Measurements from ENCODE around the genes RFWD3, WDR59 and TMEM231.

- RRBS: no CpG with 5 or more reads among the region's 20 CpGs
Measured at GRCh38 chr16:73053115-73054101, 5.5 kb upstream of the ZFHX3 start.

DNA sequence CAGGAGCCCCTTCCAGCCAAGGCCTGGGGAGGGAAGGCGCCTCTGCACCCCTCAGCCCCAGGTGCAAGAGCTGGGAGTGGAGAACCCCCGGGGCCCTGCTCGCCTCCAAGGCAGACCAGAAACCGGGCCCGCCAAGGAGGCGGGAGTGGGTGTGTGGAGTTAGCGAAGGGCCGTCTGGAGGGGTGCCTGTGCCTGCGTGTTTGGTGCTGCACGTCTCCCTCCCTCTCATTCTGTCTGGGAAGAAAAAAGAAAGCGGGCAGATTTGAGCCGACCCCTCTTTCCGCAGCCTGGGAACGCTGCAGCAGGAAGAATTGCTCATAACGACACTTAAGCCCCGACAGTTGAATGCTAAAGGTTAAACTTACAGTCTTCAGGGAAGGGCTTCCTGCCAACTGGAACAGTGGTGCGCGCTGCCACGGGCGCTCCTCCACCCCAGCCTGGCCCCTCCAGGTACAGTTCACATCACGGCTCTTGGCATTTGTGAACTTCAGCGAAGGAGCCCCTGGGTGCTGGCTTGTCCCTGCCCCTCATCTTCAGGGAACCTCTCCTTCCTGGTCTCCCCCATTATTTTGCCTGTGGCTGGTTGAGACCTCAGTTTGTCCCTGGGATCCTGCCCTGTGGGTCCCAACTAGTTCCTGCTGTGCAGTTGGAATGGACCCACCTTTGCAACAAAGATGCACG lies 19.2 kb upstream of the ZFHX3 start:
- RRBS: no CpG with 5 or more reads among the region's 23 CpGs

DNA sequence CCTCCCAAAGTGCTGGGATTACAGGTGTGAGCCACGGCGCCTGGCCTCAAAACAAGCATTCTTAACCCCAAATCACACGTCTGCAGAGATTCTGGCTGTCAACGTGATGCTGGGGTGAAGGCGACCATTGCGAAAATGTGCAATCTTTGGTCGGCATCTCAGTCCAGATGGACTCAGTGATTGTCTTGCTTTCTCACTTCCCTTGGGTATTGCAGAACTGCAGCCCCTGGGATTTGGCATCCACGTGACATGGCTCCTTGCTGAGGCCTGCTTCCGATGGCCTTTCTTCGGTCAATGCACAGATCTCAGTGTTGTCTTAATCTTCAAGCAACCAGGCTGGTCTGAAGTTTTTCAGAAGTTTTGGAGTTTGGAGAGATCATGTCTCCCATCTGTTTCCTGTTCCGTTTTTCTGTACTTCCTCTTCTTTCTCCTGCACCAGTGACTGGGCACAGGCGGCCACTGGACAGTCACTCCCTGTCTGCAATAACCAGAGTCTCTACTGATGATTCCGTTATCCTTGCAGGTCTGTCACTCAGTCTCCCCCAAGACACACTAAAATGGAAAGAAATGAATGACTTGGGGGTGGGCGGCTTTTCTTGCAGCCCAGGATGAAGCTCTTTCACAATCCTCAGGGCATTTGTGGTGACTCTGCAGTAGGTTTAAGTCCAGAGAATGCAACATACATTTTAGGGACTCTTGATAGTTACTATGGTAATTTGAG lies 106.2 kb upstream of the ZFHX3 start:
- RRBS: no CpG with 5 or more reads among the region's 14 CpGs

DNA sequence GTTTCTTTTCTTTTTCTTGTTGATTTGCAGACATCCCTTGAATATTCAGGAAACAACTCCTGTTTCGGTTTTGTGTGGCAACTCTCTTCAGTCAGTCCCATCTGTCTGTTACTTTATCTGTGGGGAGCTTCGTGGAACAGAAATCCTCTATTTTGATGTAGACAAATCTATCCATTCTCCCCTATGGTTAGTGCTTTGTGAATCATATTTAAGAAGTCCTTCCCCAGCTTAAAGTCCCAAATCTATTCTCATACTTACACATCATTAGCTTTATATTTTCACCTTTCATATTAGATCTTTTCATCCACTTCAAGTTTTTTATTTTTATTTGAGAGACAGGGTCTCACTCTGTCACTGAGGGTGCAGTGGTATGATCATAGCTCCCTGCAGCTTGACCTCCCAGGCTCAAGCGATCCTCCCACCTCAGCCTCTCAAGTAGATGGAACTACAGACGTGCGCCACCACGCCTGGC lies 20.9 kb downstream of the PSMD7 start:
- RRBS: no CpG with 5 or more reads among the region's 6 CpGs

GRCh38 chr16:74325515-74326390 lies 29.1 kb downstream of the PSMD7 start:
- RRBS: no CpG with 5 or more reads among the region's 16 CpGs

GRCh38 chr16:74396344-74396923 lies 20.3 kb downstream of the NPIPB15 start:
- RRBS: no CpG with 5 or more reads among the region's 8 CpGs

- RRBS: no CpG with 5 or more reads among the region's 7 CpGs
Measured at GRCh38 chr16:74607831-74608235, 919 bp upstream of the GLG1 start.

GRCh38 chr16:74637385-74638123 lies 29.1 kb downstream of the RFWD3 start:
- RRBS: no CpG with 5 or more reads among the region's 9 CpGs

- RRBS: 1% methylated on average over 9 of the region's 68 CpGs
Measured at GRCh38 chr16:74666357-74667280, at the start of gene RFWD3. Gene RFWD3 (minus strand): TSS chr16:74666877.

DNA sequence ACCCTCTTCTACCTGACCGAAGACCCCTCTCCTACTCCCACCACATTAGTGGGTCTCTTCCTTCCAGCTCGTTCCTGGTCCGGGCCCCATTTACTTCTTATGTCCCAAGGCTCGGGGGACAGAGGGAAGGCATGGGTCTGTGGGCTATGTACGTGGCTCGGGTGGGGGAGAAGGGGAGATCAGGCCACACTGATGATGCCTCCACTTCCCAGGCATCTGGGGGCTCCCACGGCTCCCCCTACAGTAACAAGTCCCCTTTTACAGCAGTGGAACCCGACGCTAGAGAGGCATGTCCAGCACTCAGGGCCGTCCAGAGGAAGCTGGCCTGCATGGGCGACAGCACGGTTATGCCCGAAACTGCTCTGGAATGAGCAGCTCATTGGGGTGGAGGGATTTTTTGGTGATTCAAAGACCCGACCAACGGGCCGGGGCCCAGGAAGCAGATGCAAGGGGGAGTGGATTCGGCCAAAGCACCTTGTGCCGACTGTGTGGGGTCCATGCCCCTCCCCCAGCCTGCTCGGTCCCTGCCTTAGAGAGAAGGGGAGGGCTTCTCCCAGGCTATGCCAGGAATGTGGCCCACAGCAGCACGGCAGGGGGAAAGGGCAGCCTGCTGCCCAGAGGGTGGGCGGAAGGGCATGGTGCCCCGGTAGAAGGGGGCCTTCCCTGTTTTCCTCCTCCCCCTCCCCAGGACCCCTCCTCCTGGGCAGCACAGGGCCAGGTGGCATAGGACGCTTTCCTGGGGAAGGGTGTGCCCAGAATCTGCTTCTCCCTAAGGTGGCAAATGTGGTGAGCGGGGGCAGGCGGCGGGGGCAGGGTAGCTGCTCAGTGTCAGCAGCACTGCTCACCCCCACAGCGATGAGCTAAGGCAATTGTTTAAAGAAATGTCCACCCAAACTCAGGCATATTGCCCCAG lies 33.6 kb upstream of the MLKL start:
- RRBS: no CpG with 5 or more reads among the region's 27 CpGs

DNA sequence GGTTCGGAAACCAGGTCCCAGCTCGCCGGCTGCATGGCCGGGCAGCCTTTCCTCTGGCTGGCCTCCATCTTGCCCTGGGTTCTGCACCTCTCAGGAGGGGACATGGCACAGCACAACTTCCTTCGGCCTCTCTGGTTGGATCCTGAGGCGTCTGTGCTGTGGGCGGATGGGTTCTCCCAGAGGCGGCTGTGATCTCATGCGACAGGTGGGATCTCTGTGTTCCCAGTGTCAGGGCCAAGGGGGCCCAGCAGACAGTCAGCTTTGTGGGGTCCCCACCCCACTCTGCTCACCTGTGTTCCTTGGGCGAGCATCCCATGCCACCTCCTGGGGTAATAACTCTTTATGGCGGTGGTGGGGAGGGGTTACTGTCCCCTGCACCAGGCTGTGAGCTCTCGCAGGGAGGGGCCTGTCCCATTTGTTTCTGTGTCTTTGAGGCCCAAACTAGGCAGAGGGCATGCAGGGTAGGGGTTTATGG lies 35.8 kb downstream of the FA2H start:
- RRBS: no CpG with 5 or more reads among the region's 12 CpGs

DNA sequence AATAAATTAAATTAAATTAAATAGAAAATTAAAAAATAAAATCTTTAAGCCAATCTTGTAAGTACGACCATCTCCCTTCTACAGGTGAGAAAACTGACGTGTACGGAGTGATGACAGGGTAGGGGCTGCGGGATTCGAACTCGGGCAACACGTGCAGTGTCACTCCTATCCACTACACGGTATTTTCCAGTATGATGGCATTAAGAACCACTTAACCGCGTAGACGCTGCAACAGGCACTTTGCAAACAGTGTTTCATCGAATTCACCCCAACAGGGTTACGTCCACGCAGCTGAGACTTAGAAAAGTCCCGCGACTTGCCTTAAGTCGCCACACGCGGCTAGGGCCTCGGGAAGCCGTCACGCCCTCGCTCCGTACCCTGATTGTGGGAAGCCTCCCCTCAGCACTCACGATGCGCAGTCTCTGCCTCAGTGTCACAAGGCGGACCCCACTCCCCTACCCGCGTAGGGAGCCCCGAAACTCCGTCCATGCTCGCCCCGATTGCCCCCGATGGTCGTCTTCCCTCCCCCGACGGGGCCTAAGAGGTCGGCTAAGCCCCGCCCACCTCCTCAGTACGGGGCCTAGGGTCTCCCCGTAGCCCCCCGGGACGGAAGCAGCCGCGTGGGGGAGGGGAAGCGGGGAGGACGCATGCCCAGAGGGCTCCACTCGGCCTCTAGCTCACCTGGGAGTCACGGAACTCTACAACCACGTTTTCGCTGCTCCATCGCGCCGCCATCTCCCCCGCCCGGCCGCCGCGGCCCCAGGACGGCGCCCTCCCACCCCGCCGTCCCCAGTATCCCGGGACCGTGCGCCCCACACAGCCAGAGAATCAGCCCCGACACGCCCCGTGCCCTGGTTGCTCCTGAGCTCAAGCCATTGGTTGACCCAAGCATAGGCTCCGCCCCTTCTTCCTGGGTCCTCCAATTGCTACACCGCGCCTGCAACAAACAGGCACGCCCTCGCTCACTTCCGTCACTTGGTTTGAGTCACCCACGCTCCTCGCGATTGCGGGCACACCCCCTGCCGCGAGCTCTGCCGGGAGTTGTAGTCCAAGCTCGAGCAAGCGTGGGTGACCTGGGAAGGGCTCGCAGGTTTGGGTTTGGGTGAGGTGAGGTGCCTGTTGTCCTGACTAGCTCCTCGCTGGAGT lies at the start of gene WDR59:
WDR59 (minus strand) TSS at position 841 of the 1,146 bp plus-strand sequence.
- RRBS: 1% methylated on average over 9 of the region's 86 CpGs

GRCh38 chr16:75000483-75001745 lies 2.1 kb downstream of the ZNRF1 start:
- RRBS: 37% methylated on average over 2 of the region's 18 CpGs

DNA sequence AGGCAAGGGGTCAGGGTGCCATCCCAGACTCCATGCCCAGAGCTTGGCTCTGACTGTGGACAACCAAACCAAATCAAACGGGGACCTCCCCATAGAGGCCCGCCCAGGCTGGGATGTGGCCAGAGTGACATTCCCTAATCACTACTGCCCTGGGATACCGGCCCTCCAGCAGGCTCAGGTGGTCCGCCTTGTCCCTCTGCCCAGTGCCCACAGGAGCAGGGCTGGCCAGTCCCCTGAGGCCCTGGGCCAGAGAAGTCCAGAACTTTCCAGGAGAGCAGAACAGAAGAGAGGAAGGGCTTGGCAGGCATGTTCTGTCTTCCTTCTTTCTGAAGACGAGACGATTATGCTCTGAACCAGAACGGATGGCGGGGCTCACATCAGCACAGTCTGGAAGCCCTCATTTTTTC lies 12.8 kb upstream of the BCAR1 start:
- RRBS: no CpG with 5 or more reads among the region's 8 CpGs

DNA sequence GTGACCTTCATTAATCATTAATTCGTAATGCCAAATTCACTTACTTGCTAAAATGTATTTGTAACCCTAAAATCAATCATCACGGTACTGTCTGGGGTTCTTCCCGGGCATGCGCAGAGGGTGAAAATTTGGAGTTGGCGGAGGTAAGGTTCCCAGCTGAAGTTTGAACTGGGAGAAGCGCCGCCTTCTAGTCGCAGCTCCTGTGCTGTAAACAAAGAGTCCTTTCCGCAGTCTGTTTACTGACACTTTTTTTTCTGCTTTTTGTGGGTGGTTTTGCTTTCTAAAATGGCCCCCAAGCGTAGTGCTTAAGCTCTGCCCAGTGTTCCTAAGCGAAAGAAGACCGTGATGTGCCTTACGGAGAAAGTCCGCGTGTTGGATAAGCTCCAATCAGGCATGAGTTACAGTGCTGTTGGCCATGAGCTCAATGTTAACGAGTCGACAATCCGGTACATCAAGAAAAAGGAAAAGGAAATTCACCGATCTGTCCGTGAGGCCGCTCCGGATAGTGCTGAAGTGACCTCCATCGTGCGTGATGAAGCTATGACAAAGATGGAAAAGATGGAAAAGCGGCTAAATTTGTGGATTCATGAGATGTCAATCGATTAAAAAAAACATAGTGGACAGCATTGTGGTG lies 496 bp upstream of the CFDP1 start:
- RRBS: 61% methylated on average over 2 of the region's 26 CpGs

GRCh38 chr16:75434316-75434924 lies 1.1 kb upstream of the CFDP1 start:
- RRBS: no CpG with 5 or more reads among the region's 18 CpGs

- RRBS: 0% methylated on average over 6 of the region's 39 CpGs
Measured at GRCh38 chr16:75463291-75464094, 996 bp downstream of the TMEM170A start.

GRCh38 chr16:75527677-75528354 lies 8.1 kb downstream of the CHST5 start:
- RRBS: no CpG with 5 or more reads among the region's 5 CpGs

DNA sequence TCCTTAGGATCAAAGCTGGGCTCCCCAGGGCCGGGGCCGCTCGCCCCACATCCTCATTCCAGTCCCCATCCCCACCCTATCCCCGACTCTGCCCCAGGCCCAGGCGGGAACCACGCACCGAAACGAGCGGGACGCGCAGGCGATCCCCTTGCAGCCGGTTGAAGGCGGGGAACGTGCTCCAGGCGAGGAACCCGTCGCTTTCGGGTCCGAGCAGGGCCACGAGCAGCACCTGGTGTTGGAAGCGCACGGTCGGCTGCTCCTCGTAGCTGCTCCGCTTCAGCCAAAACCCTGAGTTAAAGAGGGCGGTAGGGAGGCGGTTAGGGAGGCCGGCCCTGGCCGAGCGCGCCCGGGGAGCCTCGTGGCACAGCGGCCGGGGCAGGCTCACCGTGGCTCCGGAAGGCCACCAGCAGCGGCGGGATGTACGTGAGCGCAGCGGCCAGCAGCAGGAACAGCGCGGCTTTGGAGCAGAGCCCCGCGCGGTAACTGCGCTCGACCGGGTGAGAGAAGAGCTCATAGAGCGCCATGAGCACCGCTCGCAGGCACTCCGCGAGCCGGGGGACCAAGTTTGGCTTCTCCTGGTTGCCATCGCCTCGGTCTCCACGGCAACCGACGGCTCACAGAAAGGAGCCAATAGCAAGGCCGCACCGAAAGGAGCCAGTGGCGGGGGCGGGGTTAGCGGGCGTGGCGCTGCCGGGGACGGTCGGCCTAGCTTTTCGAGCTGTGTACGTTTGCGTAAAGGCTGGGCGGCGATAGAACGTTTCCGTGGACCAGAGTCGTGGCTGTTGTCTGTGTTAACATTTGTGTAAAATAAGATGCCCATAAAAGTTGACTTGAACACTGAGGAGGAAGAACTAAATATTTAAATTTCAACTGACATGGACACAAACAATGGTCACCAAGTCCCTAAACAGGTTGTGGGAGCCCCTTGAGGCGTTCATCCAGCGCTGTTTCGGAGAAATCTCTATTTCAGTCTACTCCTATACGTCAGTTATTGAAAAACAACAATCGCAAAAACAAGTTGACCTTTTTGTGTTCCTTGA lies at the start of gene TMEM231:
TMEM231 (minus strand) TSS at position 567 of the 1,040 bp plus-strand sequence.
- RRBS: under 1% methylated on average over 17 of the region's 85 CpGs

DNA sequence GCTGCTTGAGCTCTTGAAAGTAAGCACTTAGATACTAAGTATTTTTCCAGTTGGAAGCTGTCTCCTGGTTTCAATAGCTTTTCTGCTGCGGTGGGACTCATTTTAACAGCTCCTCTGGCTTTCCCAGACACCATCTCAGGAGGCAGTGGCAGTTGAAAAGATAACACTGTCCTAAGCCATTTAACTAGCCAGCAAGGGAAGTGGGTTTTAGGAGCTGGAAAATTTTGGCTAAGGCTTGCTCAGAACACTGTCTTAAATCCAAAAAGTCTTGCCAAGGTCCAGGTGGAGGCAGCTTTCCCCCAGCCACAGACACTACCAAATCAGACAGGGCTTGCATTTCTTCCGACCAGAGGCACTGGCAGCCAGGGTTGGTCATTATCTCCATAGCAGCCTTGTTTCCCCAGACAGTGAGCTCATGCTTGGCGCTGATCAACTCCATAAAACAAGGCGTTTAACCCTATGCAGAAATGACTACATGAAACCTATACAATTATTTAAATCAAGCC lies 24.8 kb downstream of the GABARAPL2 start:
- RRBS: no CpG with 5 or more reads among the region's 4 CpGs

Measured in SK-N-MC (cell line).